Skeletal muscle satellite cell (primary cell): ENCODE measurements around a stretch of chr2.

DNA sequence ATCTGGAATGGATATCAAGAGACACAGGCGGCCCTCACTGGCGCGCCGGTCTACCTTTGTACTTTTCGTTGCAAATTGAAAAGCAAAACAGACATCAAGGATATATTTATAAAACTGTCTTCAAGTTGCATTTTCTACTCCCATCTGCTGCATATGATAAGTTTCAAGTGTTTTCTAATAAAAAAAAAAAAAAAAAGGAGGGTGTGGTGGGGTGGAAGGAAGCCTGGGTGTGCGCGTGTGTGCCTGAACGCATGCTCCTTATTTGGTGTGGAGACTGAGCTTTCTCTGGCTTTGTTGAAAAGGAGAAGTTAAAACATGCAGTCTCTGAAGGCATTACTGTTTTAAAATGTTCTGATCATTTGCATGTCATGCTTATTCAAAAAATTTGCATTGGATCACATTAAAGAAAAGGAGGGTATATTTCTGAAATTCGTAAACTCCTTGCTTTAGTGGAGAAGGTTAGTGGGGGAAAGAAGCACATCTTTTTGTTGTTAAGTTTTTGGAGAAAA lies 546.6 kb upstream of the ID2 start:
- CAGE, long polyA plus RNA, result no peak

- CAGE, long polyA plus RNA, result no peak
Measured at GRCh38 chr2:8162419-8163020, 519.3 kb upstream of the ID2 start.

- CAGE, long polyA plus RNA, result no peak
Measured at GRCh38 chr2:8337265-8337529, 344.7 kb upstream of the ID2 start.

- CAGE, long polyA plus RNA, result no peak
Measured at GRCh38 chr2:8403811-8404449, 277.9 kb upstream of the ID2 start.

DNA sequence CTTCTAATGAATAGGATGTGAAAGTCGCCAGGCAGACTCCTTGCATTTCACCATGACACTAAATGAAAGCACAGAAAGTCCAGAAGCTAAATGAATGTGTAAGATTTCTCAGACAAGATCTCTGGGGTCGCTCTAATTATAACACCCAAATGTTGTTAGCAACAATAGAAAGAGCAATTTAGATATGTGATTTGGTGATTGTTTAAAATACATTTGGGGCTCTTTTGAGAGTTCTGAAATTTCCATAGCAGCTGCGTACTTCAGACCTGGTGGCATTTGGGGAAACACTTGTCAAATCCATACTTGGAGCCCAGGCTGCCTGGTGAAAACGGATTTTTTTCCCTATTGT lies 272.7 kb upstream of the ID2 start:
- CAGE, long polyA plus RNA, result no peak

DNA sequence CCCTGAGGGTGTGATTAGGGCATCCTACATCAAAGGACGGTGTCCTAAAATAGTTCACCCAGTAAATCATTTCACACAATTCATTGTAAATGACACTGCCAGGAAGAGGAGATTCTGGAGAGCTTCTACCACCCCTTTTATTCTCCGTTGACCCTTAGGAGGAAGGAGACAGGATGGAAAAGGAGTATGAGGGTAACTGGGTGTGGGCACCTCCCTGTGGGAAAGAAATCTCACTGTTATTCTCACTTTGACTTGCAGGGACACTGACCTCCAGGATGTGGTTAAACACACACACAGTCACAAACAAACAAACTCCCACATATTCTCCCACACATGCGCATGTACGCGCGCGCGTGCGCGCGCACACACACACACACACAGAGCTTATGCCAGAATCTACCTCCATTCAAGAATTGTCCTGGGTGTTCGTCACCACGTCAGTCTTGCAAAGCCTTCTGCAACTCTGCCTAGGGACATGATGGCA lies 256.4 kb upstream of the ID2 start:
- CAGE, long polyA plus RNA, result no peak

GRCh38 chr2:8534683-8535683 lies 146.9 kb upstream of the ID2 start:
- CAGE, long polyA plus RNA, result no peak

DNA sequence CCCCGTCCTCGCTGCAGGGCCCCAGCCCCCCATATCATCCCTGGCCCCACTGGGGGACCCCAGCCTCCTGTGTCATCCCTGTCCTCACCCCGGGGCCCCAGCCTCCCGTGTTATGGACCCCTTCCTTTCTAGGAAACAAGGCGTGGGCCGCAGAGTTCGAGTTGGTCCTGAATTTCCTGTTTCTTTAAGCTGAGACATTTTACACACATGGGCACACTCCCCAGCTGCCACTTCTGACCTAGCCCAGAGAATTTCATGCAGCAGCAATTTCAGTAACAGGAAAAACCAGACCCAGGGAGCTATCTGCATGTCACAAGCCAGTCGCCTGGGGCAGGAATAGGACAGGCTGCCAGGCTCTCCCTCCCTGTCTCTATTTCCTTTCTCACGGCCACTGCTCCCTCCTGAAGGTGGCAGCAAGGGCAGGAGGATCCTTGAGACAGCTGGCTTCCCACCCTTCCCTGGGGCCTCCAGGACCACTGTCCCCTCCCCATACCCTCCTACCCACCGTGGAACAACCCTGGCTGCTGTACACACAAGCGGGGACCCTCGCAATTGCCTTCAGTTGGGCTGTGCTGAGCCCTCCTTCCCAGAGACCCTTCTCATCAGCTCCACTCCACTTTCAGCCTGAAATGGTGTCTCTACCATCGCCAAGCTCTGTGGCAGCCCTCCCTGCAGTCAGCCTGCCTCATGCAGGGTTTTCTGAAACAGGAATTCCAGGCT lies 141.9 kb upstream of the ID2 start:
- CAGE, long polyA plus RNA, result no peak

- CAGE, long polyA plus RNA, result no peak
Measured at GRCh38 chr2:8567018-8567480, 114.8 kb upstream of the ID2 start.

DNA sequence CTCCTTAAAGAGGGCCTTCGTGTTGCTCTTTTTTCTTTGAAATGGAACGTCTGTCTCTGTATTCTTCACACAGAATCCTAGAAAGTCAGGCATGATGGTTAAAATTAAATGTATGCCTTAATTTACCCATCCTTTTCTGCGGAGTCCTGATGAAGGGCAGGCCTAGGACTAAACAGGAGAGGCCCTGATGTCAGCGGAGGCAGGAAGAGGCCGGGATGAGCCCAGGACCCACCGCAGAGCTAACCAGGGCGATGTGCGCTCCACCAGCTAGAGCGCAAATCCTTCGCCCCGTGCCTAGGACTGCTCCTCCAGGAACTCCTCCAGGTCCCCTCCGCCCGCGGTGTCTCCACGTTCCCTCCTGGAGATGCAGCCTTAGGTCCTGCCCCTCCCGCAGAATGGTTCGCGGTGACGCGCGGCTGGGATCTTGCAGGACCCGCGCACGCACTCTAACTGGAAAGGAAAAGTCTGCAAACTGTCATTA lies 5.9 kb upstream of the ID2 start:
- CAGE, long polyA plus RNA, result no peak

DNA sequence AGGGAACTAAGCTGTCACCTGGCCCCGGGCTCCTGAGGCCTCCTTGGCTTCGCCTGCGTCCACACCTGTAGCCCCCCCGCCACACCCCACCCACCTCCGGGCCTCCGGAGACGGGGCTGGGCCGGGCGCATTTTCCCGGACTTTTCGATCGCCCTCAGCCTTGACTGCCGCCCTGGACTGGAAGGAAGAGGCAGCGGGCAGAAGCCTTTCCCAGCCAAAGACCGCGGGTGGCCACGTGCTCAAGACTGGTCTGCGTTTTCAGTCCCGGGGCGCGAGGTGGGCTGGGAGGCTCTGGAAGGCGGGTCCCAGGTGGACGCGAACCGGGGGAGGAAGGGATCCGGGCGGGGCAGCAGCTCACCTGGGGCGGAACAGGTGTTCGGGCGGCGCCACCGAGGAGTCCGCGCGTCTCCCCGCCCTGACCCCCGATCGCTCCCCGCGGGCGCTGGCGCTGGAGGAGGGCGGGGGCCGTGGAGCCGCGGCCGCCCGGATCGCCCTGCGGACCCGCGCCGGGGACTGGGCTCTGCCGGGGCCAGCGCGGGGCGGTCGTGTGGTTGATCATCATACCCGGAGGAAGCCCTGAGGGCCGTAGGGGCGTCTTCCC lies 3.2 kb downstream of the ID2 start:
- CAGE, long polyA plus RNA, result no peak

GRCh38 chr2:8693332-8693602 lies 11.4 kb downstream of the ID2 start:
- CAGE, long polyA plus RNA, result no peak

DNA sequence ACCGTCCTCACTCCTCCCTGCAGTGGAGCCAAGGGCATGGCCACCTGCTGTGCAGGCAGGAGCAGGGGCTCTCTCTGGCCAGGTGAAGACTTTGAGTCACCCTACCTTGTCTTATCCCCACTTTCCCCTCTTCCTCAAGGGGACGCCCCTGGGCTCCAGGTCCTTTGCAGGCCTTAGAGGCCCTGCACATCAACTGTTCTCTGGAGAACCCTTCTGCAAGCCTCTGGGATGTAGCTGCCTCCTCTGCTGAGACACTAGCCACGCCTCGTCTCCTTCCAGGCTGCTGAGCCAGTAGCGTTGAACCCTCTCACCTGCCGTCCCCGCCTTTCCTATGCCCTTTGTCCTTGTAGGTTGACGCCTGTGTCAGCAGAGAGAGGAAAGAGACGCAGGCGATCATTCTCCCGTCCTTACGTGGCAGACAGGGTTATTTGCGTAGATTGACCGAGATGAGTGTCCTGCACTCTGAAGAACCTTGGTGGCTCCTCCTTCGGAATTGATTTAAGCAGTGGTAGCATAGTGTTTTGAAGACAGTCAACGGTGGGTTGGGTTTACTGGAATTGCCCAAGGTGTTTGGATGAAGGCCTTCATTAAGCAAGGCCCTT lies 27.7 kb downstream of the ID2 start:
- CAGE, long polyA plus RNA, result no peak

GRCh38 chr2:8862120-8862642 lies 24.8 kb upstream of the KIDINS220 start:
- CAGE, long polyA plus RNA, result no peak

- CAGE, long polyA plus RNA, result no peak
Measured at GRCh38 chr2:8927449-8928564, 75.7 kb downstream of the MBOAT2 start.

DNA sequence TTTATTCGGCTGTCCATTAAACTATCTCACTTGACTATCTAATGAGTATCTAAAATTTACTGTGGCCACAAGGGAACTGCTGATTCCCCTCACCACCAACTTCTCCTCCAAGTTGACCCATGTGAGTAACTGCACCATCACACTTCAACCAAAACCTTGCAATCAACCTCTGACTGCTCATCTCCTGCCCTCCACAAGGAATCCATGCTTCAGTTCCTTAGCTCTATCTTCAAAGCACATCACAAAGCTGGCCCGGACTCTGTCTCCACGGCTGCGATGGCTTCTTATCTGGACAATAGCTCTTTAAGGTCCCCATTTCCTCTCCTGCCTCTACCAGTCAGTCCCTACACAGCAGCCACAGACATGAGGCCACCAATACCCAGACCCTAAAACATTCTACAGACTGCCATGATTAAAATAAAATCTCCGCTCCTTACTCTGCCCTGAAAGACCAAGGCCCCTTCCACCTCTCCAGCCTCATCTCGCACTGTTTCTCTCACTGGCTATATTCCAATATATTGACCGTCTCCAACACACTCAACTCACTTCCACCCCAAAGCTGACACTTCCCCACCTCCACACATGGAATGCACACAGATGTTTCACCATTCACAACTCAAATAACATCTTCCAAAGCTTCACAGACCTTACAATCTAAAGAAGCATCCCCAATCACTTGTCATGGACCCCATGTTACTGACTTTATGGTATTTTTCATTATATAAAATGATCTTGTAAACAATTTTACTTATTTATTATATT lies 25.6 kb downstream of the MBOAT2 start:
- CAGE, long polyA plus RNA, result no peak

- CAGE, long polyA plus RNA, result no peak
Measured at GRCh38 chr2:9103633-9104240, 100.3 kb upstream of the MBOAT2 start.

DNA sequence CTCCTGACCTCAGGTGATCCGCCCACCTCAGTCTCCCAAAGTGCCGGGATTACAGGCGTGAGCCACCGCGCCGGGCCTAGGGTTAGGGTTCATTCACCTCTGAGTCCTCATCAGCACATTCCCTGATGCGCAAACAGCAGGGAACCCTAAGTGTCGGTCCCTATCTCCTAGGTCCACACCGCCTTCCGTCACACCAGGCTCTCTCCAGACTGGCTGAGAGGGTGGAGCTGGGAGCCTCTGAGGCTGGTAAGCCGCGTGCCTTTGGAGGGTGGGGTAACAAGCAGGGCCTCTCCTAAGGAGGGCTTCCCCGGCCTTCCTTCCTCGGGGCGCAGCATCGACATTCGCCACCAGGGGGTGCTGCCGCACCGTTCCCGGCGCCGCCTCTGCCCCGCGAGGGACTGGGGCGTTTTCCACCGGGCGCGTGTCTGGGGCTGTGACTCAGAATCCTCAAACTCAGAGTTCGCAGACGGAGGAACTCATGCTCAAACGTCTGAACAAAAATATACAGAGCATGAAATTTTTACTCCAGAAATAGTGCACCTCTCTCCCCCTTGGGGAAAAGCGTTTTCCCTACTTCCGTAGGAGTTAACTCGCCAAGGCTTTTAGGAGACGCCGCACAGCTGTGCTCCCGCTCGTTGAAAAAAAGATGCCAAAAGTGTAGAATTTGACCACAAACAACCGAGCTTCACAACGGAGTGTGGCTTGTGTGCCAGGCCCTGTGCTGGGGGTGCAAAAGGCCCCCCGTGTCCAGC lies 63.9 kb upstream of the ASAP2 start:
- CAGE, long polyA plus RNA, result no peak

DNA sequence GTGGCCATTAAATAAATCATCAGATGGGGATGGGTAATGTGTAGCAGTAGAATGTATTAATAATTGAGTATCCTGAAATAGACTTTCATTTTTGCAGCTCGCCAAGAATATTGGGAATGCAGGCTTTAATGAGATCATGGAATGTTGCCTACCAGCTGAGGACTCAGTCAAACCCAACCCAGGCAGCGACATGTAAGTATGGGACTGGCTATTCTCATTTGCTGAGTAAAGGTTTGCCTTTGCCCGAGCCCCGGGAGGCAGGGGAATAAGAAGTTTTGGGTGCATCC lies 55.1 kb downstream of the ITGB1BP1 start:
- CAGE, long polyA plus RNA, result no peak

DNA sequence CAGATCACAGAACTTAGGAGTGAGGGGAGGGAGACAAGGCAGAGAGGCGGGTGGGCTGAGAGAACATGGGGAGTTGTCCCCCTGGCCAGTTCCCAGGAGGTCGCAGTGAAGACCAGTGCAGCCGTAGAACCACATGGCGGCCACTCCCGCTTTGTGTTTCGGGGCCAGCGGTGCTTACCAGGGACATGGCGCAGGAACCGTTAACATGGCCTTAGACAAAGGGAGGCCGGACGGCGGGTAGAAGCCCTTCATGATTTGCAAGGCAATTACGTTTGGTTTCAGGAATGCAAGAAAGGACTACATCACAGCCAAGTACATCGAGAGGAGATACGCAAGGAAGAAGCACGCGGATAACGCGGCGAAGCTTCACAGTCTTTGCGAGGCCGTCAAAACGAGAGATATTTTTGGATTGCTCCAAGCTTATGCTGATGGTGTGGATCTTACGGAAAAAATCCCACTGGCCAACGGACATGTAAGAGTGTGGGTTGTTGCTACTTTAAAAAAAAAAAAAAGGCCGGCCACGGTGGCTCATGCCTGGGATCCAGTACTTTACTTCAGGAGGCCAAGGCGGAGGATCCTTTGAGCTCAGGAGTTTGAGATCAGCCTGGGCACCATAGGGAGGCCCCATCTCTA lies 48.7 kb downstream of the ITGB1BP1 start:
- CAGE, long polyA plus RNA, result no peak